ENCODE results near the genes CD38 and CLRN2.

GRCh38 chr4:14958250-14958700, 44.0 kb upstream of the CPEB2 start:
- RRBS: no CpG with 5 or more reads among the region's 3 CpGs

GRCh38 chr4:15028233-15028905, 26.1 kb downstream of the CPEB2 start:
- RRBS: no CpG with 5 or more reads among the region's 2 CpGs

GRCh38 chr4:15067280-15068339, 65.3 kb downstream of the CPEB2 start:
- RRBS: no CpG with 5 or more reads among the region's 4 CpGs

- RRBS: no CpG with 5 or more reads among the region's 8 CpGs
Measured at GRCh38 chr4:15149511-15150330, 147.4 kb downstream of the CPEB2 start.

- RRBS: no CpG with 5 or more reads among the region's 27 CpGs
Measured at GRCh38 chr4:15374014-15375145, 53.5 kb upstream of the C1QTNF7 start.

GRCh38 chr4:15419893-15420608, 7.8 kb upstream of the C1QTNF7 start:
- RRBS: no CpG with 5 or more reads among the region's 5 CpGs

DNA sequence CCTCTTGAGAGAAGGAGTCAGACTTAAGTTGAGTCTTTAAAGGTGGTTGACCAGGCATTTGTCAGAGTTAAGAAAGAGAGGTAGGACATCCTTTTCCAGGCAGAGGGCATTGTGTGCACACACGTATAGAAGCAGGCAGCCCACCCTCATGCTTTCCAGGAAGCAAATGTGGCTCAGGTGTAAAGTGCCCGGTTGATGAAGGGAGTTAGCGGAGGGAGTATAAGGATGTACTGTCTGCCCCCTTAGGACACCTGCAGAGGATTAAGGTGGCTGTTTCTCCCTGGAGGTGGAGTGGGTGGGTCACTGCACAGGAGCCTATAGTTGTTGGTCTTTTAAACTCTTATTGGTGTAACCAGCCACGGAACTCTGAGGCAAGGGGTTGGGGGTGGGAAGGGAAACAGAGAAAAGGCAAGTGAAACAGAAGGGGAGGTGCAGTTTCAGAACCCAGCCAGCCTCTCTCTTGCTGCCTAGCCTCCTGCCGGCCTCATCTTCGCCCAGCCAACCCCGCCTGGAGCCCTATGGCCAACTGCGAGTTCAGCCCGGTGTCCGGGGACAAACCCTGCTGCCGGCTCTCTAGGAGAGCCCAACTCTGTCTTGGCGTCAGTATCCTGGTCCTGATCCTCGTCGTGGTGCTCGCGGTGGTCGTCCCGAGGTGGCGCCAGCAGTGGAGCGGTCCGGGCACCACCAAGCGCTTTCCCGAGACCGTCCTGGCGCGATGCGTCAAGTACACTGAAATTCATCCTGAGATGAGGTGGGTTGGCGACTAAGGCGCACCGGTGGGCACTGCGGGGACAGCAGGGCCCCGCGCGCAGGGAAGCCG, at the start of gene CD38:
Gene CD38, plus strand, starts transcription at position 432 of the 820 bp plus-strand sequence.
- RRBS: 5% methylated on average over 23 of the region's 35 CpGs

DNA sequence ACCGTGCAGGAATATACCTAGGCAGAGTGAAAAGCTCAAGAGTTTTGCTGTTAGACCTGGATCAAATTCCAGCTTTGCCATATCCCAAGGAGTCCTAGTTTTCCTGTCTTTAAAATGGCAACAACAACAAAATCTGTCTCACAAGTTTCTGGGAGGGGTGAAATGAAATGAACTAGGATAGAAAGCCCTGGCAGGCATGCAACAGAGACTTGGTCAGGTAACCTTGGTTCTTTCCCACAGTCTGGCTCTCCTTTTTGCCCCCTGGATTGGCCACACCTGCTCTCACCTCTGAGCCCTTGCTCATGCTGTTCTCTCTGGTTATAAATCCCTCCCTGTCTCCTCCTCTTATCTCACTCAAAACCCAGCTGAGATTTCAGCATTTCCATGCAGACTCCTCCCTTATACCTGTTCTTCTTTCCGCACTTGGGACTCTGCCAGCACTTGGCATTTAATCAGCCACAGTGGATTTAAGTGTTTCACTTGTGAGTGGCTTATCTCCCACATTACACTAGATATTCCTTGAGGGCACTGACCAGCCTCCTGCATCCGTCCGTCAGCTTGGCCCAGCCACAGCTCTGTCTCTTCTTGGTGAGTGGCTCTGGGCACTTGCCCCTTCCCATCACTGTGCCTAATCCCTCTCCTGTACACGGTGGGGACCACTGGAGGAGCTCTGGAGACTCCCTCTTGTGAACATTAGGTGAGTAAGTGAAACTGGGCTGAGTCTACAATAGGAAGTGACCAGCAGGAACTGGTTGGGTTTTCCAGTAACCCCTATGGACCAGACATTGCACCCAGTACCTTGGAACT, 20.1 kb downstream of the FGFBP1 start:
- RRBS: no CpG with 5 or more reads among the region's 5 CpGs

DNA sequence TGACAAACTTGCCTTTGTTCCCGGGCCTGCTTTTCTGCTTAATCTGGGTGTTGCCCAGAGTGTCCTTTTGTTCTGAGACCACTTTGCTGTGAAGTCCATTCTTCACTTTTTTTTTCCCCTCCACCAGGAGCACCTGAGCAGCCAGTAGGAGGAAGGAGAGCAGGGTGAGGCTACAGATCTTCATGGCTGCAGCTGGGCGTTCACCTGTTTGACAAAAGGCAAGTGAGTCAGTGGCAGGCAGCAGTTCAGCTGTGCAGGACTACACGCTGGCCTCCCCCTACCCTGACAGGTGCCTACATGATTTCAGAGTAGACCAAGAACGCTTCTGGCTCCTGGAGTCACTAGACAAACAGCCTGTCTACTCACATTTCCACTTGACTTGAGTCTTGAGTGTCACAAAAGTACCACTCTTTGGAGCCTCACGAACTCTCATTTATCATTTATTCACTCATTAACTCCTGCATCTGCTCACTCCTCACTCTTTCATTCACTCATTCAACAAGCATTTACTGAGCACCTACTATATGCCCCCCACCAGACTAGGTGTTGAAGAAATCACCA, 2.0 kb downstream of the FGFBP1 start:
- RRBS: no CpG with 5 or more reads among the region's 5 CpGs

- RRBS: no CpG with 5 or more reads among the region's 6 CpGs
Measured at GRCh38 chr4:16116409-16117256, 32.8 kb upstream of the PROM1 start.

DNA sequence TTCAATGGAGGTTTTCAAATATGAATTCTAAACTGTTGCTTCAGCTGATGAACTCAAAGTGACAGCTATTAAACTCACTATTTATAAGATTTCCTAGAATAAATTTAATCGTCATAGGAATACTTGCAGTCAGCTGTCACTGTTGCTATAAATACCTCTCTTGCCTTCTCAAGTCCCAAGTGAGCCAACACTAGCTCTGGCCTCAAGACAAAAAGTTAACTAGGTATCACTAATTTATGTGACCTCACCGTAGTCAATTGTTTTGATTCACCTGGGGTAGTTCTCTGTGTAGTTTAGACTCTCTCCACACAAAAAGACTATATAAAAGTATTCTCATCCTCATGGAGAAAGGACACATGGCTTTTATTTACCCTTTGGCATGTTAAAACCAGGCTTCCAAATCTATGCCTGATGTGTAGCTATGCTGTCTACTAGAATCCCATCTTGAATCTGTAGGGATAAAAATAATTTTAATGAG, 34.4 kb upstream of the PROM1 start:
- RRBS: no CpG with 5 or more reads among the region's 2 CpGs

- RRBS: no CpG with 5 or more reads among the region's 7 CpGs
Measured at GRCh38 chr4:16123137-16123949, 39.5 kb upstream of the PROM1 start.

DNA sequence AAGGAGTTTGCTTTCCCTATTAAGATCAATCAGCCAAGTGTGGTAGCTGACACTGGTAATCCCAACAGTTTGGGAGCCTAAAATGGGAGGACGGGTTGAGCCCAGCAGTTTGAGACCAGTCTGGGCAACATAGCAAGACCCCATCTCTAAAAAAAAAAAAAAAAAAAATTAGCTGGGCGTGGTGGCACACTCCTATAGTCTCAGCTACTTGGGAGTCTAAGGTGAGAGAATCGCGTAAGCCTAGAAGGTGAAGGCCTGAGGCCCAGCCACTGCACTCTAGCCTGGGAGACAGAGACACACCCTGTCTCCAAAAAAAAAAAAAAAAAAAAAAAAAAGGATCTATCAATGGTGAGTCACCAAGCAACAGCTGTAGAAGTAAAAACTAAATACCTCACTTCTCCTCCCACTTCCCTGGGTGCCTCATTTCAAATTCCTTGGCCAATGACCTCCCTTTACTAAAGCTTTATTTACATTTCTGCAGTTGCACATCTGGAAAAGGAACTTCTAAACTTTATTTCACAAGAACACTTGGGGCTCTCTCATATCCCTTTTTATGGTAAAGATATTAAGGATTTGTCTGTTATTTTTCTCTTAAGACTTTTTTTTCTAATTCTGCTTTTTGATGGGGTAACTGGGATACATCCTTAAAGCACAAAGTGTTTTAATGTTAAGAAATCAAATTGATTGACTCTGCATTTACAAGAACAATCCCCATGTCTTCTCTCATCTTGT, 54.3 kb downstream of the LDB2 start:
- RRBS: no CpG with 5 or more reads among the region's 4 CpGs

DNA sequence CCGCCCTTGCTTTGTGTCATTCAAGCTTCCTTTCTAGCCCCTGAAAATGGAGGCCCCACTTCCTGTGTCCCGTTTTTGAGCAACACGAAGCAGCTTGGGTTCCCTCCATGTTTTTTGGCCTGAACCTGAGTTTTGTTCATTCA, 70.9 kb upstream of the LDB2 start:
- RRBS: no CpG with 5 or more reads among the region's 3 CpGs

DNA sequence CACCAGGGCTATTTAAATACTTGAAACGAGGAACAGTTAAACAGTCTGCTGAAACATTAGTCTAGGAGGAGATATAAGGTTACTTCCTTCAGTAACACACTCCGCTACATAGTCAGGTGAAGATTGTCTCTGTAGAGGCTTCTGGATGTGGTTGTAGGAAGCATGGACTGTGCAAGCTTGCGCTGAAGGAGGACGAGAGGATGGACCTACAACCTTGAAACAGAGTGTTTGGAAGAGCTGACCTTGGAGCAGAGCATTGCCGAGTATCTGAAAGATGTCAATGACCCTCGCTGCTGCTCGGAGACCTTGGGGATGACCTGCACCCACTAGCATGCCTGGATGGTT, at the start of gene CLRN2:
Gene CLRN2, plus strand, starts transcription at position 230 of the 345 bp plus-strand sequence.
- RRBS: no CpG with 5 or more reads among the region's 7 CpGs

DNA sequence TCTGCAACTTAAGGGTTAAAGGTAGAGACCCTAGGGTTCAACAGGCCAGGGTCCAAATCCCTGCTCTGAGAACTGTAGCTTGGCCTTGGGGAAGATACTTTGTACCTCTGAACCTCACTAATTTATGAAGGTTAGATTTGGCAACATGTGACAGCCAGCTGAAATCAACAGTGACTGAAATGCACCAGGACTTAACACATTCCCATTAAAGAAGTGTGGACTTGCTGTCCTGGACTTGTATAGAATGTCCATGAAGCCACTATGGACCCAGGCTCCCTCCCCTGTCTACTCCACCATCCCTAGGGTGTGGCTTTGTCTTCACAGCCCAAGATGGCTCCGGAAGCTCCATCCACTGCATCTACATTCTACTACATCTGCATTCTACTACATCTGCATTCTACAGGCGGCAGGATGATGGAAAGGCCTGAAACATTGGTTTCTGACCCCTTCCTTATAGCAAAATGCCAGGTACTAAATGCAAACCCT, 17.6 kb upstream of the LAP3 start:
- RRBS: no CpG with 5 or more reads among the region's 2 CpGs

DNA sequence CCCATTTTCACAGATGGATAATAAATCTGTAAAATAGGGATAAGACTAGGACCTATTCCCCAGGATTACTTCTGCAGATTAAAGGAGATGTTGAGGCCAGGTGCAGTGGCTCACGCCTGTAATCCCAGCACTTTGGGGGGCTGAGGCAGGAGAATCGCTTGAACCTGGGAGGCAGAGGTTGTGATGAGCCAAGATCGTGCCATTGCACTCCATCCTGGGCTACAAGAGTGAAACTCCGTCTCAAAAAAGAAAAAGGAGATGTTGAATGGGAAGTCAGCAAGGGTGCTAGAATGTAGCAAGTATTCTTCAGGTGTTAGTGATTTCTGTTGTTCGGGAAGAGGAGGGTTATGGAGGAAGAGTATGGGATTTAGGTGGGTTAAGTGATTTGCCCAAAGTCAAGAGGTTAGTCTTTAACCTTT, 11.6 kb downstream of the MED28 start:
- RRBS: no CpG with 5 or more reads among the region's 5 CpGs

GRCh38 chr4:17636331-17637147, 22.1 kb downstream of the MED28 start:
- RRBS: no CpG with 5 or more reads among the region's 35 CpGs

- RRBS: no CpG with 5 or more reads among the region's 9 CpGs
Measured at GRCh38 chr4:17780394-17781025, 911 bp downstream of the FAM184B start.

DNA sequence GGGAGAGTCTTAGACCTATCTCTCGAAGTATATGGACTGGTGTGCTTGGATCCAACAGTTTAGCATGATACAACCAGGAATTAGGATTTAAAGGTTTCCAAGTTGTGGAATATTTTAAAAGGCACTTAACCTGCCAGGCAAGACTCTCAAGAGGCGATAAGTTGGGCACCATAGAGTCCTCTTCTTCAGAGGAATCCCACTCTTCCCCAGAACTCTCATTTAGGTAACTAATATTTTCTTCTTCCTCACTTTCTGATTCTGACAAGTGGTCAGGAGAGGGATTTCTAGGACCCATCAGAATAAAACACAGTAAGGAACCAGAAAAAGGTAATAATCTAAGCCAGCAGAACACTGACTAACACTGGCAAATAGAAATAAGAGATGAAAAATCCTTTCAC, 6.7 kb downstream of the DCAF16 start:
- RRBS: no CpG with 5 or more reads among the region's 2 CpGs

Data from iris pigment epithelial cell (primary cell).